Brain (tissue), 1 donor: ENCODE measurements around the genes EIF2S1, VTI1B and ZFYVE26.

GRCh38 chr14:65255947-65256696 lies 153.8 kb upstream of the MAX start:
- RRBS: no CpG with 5 or more reads among the region's 4 CpGs

DNA sequence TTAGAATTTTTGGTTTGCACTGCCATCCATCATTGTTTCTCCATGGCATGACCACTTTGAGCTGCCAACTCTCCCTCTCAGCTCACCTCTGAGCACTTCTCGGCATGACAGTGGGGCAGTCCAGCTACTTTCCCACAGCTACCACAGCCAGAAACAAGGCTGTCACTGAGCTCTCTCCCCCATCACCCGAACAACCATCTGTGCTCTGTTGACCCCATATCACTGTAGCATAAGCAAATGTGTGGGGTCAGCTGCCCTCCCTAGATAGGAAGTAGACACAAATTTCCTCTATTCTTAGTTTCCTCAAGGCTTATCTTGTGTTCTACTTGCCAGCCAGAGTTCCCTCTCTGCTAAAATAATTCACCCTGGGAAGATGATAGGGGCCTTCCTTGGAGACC lies 82.6 kb upstream of the FUT8 start:
- RRBS: no CpG with 5 or more reads among the region's 2 CpGs

GRCh38 chr14:66495134-66495516 lies 9.0 kb downstream of the CCDC196 start:
- RRBS: no CpG with 5 or more reads among the region's 1 CpG

GRCh38 chr14:67167776-67168534 lies 21.3 kb upstream of the GARIN2 start:
- RRBS: no CpG with 5 or more reads among the region's 2 CpGs

GRCh38 chr14:67360136-67360643 lies at the start of gene EIF2S1:
TSS of gene EIF2S1 (plus strand) at chr14:67360328.
- RRBS: 2% methylated on average over 10 of the region's 35 CpGs

DNA sequence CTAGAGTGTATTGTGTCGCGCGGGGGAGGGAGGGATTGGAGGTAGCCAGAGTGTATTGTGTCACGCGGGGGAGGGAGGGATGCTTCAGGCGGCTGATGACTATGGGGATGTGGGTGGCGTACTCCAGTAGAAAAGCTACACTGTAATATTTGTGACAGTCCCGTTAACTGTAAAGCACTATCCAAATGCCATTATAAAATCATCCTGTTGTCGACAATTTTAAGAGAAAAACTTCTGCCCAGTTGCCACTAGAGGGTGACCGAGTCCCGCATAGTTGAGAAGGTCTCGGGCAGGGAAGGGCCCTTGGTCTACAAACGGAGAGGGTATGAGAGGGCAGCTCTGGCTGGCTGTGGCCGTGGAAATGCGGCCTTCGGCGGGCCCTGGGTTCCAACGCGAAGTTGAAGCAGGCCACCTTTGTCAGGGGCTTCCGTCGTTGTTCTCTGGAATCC lies 15.1 kb upstream of the PLEK2 start:
- RRBS: no CpG with 5 or more reads among the region's 21 CpGs

DNA sequence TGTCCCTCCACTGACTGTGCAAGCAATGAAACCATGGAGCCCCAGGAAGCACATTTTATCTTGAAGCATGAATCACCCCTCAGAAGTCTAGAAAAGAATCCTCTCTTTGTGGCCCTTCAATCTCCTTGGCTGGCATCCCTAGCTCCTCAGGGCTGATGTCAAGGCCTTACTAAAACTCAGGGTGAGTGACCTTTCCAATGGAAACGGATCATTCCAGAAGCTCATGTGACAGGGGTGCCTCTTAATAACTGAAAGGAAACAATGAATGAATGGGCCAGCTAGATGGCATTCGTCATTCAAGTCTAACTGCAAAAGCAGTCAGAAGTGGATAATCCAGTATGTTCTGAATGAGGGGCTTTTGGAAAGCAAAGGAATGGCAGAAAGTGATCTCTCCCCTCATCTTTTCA lies 22.2 kb upstream of the PLEKHH1 start:
- RRBS: no CpG with 5 or more reads among the region's 2 CpGs

- RRBS: no CpG with 5 or more reads among the region's 10 CpGs
Measured at GRCh38 chr14:67556807-67557647, 23.9 kb downstream of the PLEKHH1 start.

GRCh38 chr14:67580582-67581519 lies 19.2 kb downstream of the PIGH start:
- RRBS: no CpG with 5 or more reads among the region's 14 CpGs

GRCh38 chr14:67653480-67654218 lies 20.8 kb downstream of the VTI1B start:
- RRBS: no CpG with 5 or more reads among the region's 5 CpGs

- RRBS: 1% methylated on average over 44 of the region's 92 CpGs
Measured at GRCh38 chr14:67674504-67675343, at the start of gene VTI1B. TSS of gene VTI1B (minus strand) at chr14:67674632.

- RRBS: 1% methylated on average over 4 of the region's 37 CpGs
Measured at GRCh38 chr14:67816427-67817433, at the start of gene ZFYVE26. TSS of gene ZFYVE26 (minus strand) at chr14:67816590.

DNA sequence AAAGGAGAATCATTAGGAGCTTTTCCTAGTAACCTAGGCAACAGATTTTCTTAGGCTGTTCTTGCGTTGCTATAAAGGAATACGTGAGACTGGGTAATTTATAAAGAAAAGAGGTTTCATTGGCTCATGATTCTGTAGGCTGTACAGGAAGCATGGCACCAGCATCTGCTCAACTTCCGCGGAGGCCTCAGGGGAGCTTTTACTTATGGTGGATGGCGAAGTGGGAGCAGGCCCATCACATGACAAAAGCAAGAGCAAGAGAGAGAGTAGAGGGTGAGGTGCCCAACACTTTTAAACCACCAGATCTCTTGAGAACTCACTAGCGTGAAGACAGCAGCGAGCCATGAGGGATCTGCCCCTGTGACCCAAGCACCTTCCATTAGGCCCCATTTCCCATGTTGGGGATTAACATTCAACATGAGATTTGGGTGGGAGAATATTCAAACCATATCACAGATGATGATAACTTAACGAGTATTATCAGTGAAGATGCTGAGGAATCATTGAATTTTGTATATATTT lies 97.6 kb downstream of the RAD51B start:
- RRBS: no CpG with 5 or more reads among the region's 8 CpGs

GRCh38 chr14:68283451-68284157 lies 464.0 kb downstream of the RAD51B start:
- RRBS: 59% methylated on average over 2 of the region's 11 CpGs

GRCh38 chr14:68306841-68307842 lies 485.7 kb downstream of the ZFP36L1 start:
- RRBS: no CpG with 5 or more reads among the region's 9 CpGs

- RRBS: no CpG with 5 or more reads among the region's 6 CpGs
Measured at GRCh38 chr14:68362750-68363202, 430.1 kb downstream of the ZFP36L1 start.

DNA sequence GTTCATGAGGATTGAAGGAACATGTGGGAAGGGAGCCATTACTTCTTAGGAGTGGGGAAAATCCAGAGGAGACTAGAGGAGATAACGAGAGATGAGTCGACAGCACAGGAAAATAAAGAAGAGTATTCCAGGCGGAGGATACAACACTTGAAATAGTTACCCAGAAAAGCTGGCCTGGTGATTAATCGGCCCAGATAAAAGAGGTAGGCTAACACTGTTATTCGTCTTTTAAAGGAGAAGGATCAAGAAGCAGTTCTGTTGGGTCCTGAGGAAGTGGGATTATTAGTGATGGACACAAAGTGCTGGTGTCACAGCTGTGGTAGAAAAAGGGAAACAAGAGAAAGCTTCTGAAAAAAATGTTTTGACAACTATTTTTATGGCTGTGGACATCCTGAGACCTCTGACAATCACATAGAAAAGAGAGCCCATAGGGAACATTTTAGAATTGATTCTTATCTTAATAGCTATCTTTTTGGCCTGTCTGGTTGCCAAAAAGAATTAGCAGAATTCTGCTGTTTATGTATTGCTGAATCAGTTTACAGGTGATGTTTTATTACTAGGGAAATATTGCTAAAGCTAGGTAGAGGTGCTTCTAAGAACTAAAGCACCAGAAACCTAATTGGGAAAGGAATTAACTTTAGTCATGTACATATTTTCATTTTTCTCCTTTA lies 425.2 kb downstream of the ZFP36L1 start:
- RRBS: no CpG with 5 or more reads among the region's 5 CpGs

- RRBS: no CpG with 5 or more reads among the region's 2 CpGs
Measured at GRCh38 chr14:68373879-68374303, 419.0 kb downstream of the ZFP36L1 start.